Pericardium fibroblast (primary cell): ENCODE data around the gene LPCAT1.

DNA sequence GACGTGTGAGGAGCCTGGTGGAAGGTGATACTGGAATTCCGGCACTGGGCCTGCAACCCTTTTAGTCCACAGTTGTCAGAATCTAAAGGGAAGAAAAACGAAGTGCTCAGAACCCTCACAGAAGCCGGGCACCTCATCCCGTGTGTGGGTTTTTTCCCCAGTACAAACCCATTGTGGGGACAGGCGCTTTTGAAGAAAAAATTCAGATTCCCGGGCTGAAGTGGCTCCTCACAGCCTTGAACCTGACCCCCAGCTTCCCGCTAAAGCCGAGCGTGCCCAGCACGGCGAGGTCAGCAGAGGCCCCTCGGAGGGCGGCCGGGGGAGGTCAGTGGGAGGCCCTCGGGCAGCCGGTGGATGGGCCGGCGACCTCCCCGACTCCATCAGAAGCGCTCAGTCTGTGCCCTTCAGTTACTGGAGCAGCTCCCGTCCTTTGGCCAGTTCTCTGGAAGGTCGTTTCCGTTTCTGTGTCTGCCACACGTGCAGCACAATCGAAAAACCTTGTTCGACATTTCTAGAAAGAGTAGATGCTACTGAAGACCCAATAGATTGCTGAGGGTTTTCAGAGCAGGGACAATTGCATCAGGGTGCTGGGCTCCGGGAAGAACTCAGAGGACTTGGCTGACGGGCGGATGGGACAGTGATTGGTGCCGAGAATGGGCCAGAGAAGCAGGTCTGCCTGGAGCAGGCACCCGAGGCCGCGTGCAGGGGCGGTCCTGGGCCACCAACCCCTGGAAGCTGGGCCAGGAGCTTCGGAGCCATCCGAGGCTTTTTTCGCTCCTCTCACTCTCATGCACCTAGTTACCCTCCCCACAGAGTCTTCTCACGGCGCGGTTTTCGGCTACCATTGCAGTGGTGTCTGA is 682 bp upstream of the CLPTM1L start:
- RAMPAGE, long total RNA = no peak

DNA sequence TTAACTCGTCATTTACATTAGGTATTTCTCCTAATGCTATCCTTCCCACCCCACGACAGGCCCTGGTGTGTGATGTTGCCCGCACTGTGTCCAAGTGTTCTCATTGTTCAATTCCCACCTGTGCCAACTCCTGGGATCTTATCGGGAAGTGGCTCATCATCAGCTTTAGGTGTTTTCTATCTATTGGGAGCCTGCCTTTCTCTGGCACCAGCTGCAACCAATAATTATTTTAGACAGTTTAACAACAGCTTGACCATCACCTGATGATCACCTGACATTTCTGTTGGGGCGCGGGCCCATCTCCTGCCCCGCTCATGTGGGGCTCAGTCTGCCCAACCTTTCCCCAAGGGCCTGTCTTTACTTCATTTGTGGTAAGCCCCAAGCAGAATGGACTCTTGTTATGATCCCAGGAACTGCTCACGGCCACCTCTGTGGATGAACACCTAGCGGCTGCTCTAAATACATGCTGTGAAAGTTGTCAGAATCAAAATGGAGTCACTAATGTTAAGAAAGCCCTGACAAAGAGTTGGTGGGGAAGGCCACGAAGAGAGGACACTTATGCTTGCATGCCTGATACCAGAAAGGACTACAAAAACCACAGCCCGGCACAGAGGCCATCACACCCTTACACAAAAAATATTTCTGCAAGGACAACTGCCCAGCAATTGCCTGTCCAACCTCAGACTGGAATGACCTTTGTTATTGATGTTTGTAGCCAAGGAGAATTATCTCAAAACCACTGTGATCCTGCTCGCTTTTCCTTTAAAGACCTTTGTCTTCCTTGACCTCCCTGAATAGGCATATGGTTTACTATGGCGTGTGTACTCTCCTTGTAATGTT is 5.0 kb upstream of the CLPTM1L start:
- RAMPAGE, long total RNA = no peak

GRCh38 chr5:1523433-1524510 is at the start of gene LPCAT1:
TSS of gene LPCAT1 (minus strand) at chr5:1523960.
- RAMPAGE, long total RNA = no peak

- RAMPAGE, long total RNA = no peak
Observed at GRCh38 chr5:1644888-1645479, 121.2 kb upstream of the LPCAT1 start.

DNA sequence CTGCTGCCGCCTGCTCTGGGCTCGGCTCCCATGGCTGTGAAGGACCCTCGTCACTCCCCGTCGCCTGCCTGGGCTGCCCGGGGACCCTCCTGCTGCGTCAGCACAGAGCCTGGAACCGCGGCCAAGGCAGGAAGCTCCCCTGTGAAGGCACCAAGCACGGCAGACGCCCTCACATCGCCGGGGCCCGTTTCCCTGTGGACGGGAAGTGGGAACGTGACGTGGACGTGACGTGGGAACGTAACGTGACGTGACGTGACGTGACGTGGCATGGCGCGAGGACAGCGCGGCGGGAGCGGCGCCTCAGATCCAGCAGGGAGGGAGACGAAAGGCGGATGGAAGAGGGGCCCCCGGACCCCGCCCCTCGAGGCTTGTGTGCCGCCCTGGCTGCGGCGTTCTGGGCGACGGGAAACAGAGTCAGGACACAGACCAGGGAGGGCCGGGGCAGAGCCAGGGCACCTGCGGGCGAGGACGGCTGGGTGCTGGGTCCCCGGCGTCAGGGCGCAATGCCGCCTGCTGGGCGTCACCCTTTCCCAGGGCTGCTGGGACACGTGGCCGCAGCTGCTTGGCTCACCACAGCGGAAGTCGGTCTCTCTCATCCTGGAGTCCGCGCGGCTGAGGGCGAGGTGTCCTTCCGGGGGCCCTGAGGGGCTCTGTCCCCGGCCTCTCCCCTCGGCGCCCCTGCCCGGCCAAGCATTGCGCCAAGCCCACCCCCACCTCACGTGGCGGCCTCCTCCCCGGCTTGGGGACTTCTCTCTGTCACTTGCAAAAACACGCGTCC is 53.0 kb downstream of the MRPL36 start:
- RAMPAGE, long total RNA = no peak

DNA sequence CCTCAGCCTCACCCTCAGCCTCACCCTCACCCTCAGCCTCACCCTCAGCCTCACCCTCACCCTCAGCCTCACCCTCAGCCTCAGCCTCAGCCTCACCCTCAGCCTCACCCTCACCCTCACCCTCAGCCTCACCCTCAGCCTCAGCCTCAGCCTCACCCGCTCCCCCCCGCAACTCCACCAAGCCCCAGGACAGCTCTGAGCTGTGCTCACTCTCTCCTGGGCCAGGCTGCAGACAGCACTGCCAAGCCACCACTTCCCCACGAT is 18.1 kb downstream of the MRPL36 start:
- RAMPAGE, long total RNA = no peak

DNA sequence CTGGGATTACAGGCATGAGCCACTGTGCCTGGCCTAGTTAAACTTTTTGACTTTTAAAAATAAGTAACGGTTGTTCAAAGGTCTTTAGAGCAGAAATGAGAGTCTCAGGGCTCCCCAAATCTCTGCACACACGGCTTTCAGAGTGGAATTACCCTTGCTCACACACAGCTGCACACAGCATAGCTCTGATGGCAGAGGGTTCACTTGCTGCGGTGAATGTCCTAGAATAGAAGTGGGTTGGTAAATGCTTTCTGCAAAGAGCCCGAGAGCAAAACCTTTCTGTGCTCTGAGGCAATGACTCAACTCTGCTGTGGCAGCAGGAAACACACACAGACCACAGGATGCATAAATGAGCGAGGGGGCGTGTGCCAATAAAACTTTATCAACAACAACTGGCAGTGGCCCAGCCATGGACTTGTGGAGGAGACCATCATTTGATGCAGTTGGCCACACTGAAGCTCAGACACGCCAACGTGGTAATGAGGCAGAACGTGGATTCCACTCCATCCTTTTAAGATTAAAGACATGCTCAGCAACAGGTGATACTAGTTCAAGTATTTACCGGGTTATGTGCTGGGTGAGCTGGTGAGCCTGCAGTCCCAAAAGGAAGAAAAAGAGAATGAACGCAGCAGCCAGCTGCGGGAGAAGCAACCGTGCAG is 6.8 kb downstream of the MRPL36 start:
- RAMPAGE, long total RNA = no peak

GRCh38 chr5:1801885-1802390 is 731 bp downstream of the NDUFS6 start:
- RAMPAGE, long total RNA = no peak

DNA sequence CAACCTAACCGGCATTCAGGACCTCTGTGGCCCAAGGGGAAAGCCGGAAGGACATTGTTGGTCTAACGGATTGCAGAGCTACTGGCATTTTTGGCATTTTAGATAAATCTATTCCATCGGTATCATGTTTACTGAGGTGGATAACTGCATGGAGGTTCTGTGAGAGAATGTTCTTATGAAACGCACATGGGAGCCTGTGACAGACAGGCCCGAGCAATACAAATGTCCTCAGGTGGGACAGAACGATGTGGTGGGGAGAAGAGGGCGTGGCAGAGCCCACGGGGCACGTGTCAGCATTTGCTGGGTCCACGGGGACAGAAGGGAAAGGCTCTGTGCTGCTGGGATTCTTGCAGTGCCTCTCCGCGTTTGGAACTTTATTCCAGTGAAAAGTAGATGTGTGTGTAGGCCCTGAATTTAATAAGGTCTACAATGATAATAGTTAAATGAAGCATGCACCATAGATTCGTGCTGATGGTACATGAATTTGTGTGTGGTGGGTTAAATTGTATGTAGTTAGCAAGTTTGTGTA is 12.6 kb downstream of the NDUFS6 start:
- RAMPAGE, long total RNA = no peak

DNA sequence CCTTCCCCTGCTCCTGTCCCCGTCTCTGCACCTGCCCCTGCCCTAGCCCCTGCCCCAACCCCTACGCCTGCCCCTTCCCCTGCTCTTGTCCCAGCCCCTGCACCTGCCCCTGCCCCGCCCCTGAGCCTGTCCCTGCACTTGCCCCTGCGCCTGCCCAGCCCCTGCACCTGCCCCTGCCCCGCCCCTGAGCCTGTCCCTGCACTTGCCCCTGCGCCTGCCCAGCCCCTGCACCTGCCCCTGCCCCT is 43.6 kb upstream of the IRX4 start:
- RAMPAGE, long total RNA = no peak

GRCh38 chr5:2111532-2111991 is 228.8 kb upstream of the IRX4 start:
- RAMPAGE, long total RNA = no peak

- RAMPAGE, long total RNA = no peak
Observed at GRCh38 chr5:3535711-3536424, 59.8 kb upstream of the IRX1 start.

DNA sequence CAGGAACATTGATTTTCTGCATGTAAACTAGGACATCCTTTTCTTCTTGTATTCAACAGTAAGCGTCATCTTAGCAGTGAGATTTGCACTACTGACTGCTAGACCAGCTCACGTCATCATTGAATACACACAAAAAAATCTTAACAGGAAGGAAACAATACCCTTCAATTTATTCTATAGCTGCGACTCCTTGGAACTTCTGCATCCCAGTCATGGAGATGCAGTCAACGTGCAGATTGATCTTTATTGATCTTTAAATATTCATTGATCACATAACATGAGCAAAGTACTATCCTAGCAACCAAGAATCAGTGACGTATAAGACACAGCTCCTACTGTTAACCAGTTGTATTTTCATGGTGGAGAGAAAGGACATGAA is 135.7 kb downstream of the IRX1 start:
- RAMPAGE, long total RNA = no peak

GRCh38 chr5:3741559-3741908 is 145.9 kb downstream of the IRX1 start:
- RAMPAGE, long total RNA = no peak

GRCh38 chr5:4865993-4867098 is 273.8 kb upstream of the ADAMTS16 start:
- RAMPAGE, long total RNA = no peak

GRCh38 chr5:4992185-4992582 is 147.9 kb upstream of the ADAMTS16 start:
- RAMPAGE, long total RNA = no peak

DNA sequence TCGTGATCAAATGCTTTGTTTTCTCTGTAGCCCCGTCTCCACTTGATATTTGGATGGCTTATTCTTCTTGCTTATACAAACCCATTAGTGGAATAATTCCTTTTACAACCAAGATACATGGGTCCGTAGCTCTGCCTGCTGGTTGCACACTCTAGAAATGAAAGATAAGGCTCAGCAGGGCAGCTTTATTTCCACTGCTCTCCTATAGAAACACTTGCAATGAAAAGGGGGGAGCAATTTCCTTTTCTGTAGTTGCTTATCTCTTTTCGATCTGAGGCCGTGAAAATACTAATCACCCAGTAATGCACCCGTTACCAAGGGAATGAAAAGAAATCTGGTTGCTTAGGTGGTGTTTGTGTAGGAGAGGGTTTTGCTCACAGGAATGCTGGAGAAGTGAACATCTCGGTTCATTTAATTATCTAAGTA is 131.7 kb downstream of the ADAMTS16 start:
- RAMPAGE, long total RNA = no peak

GRCh38 chr5:5351231-5351900 is 71.1 kb upstream of the ICE1 start:
- RAMPAGE, long total RNA = no peak

DNA sequence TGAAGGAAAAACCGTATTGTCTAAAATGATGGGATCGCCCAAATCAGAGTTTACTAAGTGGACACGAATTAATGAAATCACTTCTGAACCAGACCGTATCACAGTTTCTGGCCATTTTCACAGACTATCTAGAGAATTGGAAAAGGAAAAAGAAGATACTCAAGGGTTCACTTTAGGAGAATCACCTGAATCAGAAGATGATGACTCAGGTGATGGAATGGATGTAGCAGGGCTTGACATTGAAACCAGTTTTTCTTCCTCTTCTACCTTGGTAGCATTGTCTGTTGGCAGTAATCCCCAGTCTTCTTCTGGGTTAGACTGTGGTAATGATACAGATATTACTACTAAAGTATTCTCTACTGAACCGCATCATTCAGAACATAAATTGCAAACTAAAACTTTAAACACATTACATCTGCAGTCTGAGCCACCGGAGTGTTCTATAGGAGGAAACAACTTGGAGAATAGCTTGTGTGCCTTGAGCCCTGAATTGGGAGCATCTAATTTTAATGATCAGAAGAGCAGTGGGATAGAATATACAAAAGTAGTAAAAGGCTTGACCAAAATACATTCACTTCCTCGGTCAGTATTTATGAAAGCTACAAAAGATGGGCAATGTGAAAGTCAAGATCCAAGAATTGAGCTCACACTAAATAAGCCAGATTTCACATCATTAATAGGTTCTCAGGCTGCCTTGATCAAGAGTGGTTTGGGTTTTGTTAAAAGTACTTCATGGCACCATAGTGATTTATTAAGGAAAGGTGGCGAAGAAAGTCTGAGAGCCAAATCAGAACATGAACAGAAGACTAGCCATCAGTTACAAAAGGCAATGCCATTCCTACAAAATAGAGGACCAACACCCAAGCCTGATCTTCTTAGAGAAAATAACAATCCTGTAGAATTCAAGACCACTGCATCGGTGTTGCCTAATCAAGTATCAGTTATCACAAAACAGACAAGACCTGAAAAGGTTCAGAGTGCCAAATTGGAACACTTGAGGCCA is 38.8 kb downstream of the ICE1 start:
- RAMPAGE, long total RNA = no peak

- RAMPAGE, long total RNA = no peak
Observed at GRCh38 chr5:5494412-5494809, 71.9 kb downstream of the ICE1 start.